AG04449 (cell line): ENCODE measurements around a stretch of chr2.

DNA sequence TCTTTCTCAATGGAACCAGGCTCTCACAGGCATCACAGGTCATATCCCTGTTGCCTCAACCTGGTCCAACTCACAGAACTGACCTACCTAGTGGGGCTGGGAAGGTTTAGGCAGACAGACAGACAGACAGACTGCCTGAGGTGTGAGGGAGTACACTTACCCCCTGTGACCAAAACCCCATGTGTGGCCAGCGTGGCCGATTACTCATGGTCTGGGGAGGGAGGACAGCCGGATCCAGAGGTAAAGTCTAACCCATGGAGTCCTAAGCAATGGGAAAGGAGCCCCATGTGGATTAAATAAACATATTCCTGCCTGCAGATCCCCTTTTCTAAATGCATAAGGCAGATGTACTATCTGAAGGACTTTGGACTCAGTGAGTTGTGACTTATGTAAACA, 58.2 kb downstream of the BCL2L11 start:
- RRBS: no CpG with 5 or more reads among the region's 3 CpGs

- RRBS: no CpG with 5 or more reads among the region's 4 CpGs
These were observed 293.2 kb downstream of the BCL2L11 start for GRCh38 chr2:111414030-111414235.

DNA sequence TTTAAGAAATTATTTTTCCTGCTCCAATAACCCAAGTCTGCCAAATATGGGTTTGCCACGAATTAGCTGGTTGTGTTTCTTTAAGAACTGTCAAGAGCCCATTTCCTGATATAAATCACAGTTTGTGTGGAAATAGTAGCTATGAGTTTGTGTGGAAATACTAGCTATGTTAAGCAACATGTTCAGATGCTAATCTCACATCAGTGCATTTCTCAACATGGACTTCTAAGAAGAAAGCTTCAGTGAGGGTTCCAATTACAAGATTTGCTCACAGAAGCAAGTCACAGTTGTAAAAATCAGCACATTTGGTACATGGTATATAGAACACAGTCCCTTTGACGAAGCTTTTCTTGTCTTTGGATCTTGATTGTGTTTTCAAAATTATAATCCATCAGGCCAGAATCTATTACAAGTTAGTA, 259.2 kb downstream of the ANAPC1 start:
- RRBS: no CpG with 5 or more reads among the region's 2 CpGs

DNA sequence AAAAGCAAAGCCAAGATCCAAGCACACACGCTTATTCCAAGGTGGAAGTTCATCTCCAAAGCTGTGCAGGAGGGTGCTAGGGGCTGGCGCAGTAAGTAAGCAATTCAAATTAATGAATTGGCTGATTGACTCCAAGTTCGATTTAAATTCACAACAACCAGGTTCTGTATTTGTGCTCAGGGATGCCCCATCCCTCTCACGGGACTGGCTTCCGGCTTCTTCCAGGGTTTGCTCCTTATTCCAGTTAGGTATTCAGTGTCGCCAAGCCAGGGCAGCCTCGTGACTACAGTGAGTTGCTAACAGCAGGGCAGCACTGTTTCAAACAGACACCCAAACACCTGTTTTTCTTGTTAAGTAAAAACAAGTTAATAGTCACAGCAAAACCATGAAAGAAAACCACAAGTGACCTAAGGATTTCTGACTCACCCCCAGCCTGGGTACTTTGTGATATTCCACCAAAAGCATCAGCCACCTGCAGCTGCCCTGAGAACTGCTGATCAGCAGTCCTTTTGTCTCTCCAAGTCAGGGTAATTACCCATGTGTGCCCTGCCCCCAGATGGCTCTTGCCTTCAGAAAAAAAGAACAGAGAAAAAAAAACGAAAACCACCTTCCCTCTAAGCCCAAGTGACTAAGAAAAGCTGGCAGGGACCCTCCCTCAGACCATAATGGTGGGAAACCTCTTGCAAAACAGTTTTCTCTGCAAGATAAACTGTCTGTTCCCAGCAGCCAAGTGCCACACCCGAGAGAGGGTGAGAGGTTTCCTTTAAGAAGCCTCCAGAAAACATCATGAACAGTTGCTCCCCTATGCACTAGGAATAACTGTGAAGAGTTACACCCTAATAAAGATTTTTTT, 178.2 kb downstream of the ANAPC1 start:
- RRBS: no CpG with 5 or more reads among the region's 9 CpGs

DNA sequence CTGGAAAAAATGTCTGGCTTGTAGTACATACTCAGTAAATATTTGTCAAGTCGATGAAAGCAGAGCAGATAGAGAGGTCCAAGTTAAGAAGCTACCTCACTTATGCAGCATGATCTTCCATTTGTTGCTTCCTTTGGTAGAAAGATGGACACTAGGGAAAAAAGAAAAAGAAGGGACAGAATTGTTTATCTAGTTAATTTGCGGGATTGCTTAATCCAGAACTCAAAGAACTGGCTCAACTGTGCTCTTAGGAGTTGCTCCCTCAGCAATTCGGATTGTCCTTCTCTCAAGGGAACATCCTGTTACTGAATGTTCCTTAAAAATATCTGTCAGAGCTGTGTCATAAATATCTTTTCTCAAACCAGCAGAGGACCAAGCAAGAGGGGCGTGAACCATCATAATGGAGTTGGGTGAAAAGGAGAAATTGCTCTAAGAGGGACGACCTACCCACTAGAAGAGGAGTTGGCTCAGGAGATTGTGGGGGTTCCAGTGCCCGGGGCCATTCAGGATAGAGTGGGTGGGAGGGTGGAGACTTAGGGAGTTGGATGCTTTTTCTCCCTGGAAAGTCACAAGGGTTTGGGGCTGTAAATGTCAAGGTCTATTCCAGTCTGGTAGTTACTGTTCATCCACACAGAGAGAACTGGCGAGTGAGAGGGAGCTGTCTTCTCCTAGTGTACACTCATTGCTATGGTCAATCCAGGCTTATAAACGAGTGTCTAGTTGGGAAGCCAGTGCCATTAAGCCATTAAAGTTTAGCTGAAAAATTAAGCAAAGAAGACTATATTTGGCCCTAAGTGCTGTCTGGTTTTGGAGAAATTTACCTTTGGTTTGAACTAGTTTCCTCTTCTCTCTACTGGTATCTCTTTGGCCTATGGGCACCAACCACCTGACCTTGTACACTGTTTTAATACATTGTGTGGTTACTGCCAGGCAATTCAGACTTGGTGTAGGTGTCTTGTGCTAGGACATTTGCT, 59.6 kb downstream of the MERTK start:
- RRBS: no CpG with 5 or more reads among the region's 8 CpGs

- RRBS: no CpG with 5 or more reads among the region's 3 CpGs
These were observed 22.2 kb upstream of the TMEM87B start for GRCh38 chr2:112032865-112033317.

GRCh38 chr2:112056256-112056709, 1.2 kb downstream of the TMEM87B start:
- RRBS: 3% methylated on average over 1 of the region's 6 CpGs

DNA sequence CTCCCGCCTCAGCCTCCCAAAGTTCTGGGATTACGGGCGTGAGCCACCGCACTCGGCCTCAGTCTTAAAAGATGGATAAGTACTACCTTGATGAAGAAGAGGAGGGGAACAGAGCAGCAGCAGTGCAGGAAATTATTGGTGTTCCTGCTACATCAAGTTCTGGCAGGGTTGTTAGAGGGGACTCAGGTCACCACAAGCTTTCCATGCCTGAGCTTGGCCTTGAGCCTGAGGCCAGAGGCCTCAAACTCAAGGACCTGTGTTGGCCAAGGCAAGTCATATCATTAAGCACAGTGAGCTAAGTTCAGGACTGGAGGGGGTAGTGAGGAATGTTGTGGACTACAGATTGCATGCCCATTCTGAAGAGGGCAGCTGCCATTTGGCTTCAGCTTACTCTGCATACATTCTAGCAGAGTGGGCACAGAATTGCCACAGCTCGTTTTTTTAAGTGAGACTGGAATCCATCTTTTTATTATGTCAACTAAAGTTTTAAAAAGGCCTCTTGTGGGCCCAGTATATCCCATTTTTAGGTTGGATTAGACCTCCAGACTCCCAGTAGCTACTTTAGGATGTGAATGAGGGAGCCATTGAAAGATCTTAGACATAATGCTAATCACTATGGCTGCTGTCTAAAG, 3.1 kb downstream of the TMEM87B start:
- RRBS: no CpG with 5 or more reads among the region's 6 CpGs

GRCh38 chr2:112222048-112222627, 32.7 kb downstream of the ZC3H8 start:
- RRBS: no CpG with 5 or more reads among the region's 1 CpG

DNA sequence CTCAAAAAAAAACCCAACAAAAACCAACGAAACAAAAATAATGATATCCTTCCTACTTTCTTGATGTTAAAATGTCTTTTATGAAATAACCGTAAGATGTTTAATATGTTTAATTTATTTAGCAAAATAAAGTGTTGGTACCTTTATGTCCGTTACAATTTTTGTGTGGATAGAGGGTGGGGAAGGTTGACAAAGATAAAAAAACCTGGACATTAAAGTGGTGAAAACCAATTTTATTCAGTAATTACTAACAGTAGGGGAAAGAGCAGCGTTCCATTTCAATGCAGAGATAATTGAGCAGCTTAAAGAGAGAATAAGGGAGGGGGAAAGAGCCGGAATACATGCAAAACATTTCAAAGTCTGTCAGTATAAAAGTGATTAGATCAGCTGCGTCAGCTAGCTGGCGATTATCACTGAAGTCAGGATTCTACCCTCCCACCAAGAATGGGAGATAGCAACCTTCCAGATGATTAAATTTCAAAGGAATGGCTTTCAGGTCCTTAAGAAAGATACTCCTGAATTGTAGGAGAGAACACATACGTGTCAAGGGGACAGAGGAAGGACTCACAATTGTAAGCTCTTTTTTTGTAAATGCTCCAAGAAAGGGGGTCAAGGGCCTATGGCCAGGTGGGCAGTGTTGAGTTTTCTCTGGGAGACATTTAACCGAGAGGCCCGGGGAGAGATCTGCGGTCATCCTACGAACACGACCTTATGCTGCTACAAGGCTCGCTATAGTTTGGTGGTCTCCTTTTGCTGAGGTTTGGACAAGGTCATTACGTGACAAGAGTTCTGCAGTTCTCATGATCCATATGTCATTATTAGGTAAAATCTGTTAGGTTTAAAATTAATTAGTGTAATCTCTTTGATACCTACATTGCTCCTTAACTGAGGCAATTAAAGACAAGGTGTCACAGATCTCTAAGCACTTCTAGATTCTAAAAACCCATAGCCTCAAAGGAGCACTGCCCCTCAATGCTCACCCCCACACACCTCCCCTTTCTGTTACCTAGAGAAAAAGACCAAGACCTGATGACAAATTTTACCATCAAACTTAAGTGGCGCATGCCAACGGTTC, 2.6 kb upstream of the ZC3H6 start:
- RRBS: no CpG with 5 or more reads among the region's 17 CpGs

GRCh38 chr2:112299580-112299983, 24.2 kb downstream of the ZC3H6 start:
- RRBS: no CpG with 5 or more reads among the region's 5 CpGs

DNA sequence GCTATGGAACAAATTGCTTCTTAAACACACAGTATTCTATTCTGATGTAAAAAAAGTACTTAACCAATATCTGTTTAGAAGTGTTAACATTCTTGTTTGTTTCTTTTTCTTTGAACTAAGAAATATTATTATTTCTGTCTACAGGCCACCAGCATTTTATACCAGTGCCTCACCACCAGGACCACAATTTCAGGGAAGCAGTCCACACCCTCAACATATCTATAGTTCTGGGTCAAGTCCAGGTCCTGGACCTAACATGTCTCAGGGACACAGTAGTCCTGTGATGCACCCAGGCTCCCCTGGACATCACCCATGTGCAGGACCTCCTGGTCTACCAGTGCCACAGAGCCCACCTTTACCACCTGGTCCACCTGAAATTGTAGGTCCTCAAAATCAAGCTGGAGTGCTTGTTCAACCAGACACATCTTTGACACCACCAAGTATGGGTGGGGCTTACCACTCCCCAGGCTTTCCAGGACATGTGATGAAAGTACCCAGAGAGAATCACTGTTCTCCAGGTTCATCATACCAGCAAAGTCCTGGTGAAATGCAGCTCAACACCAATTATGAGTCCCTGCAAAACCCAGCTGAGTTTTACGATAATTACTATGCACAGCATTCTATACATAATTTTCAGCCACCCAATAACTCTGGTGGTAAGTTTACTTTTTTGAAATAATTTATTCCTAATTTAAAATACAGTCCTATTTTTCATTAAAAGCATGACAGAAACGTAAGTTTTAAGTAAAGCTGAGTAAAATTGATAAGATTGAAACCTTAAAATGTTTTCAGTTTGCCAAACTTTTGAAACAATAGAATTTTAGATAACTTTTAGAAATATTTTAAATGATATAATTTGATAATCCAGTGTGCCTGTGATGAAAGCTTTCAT, 48.9 kb downstream of the ZC3H6 start:
- RRBS: no CpG with 5 or more reads among the region's 2 CpGs

GRCh38 chr2:112389838-112390325, 43.6 kb downstream of the RGPD8 start:
- RRBS: no CpG with 5 or more reads among the region's 7 CpGs

DNA sequence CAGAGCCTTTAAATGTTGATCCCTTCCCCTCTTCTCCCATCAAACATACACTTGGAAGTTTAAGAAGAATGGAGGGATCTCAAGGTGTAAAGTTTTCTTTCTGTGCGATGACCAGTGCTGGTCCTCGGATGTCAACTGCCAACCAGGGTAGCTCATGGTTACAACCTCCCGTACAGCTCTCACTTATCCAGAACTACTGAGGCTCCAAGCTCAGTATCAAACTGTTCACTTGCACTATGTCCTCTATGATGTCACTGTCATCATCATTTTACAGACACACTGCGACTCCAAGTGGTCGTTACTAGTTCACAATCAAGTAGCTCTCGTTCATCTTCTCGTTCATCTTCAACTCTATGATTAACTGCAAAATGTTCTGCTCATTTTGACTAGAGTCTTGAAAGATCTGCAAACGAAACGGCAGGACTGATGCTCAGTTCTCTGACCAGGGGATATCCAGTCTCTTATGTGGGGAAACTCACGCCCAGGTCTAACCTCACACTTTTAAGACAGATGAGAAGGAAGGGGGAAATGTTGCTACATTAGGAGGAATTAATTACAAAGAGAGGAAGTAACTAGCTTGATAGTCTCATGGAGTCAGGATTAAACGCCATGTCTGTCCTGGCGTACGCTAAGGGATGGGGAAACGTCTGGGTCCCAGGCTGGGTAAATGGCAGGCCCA, 929 bp upstream of the CHCHD5 start:
- RRBS: no CpG with 5 or more reads among the region's 14 CpGs

GRCh38 chr2:112606705-112606970, 22.2 kb downstream of the CHCHD5 start:
- RRBS: no CpG with 5 or more reads among the region's 2 CpGs

GRCh38 chr2:112652423-112653221, 6.9 kb downstream of the SLC20A1 start:
- RRBS: no CpG with 5 or more reads among the region's 5 CpGs

DNA sequence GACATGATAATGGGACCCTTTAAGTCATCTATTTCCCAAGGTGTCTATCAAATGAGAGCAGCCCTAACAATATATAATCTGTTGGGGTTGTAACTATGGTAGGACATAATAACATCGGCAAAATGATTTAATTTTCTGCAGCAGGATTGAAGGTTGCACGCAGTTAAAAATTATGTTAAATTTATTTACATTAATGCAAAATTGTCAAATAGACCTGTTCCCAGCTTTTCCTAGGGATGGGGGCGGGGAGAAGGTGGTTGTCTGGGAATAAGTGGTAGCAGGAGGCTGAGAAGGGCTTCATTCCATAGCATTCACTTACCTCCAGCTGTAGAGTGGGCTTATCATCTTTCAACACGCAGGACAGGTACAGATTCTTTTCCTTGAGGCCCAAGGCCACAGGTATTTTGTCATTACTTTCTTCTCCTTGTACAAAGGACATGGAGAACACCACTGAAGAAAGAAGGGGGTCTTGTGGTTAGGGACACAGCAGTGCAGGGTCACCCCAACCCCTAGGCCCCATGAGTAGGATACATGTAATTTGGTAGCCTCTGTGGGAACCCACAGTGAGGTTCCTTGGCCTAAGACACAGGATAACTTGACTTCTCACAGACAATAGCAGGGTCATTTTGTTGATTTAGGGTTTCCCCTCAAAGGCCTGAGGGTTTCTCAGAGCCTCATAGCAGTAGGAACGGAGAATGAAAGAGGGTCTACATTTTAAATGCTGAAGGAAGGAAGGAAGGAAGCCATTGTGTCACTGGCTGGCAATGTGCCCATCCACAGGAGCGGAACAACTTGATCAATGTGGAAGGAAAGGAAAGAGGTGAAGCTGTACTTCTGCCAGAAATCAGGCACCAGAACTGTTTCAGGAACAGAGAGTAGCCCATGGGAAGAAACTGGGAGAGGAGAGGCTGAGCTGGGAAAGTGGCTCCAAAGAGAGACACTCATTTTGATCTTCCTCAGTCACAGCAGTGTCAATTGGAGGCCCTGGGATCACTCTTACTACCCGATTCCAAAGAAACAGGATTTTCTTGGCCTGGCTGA, 5.3 kb downstream of the IL1B start:
- RRBS: no CpG with 5 or more reads among the region's 7 CpGs

GRCh38 chr2:113111599-113112394, 15.6 kb upstream of the IL1RN start:
- RRBS: no CpG with 5 or more reads among the region's 8 CpGs

- RRBS: no CpG with 5 or more reads among the region's 15 CpGs
These were observed 8.7 kb upstream of the PSD4 start for GRCh38 chr2:113164782-113165793.

DNA sequence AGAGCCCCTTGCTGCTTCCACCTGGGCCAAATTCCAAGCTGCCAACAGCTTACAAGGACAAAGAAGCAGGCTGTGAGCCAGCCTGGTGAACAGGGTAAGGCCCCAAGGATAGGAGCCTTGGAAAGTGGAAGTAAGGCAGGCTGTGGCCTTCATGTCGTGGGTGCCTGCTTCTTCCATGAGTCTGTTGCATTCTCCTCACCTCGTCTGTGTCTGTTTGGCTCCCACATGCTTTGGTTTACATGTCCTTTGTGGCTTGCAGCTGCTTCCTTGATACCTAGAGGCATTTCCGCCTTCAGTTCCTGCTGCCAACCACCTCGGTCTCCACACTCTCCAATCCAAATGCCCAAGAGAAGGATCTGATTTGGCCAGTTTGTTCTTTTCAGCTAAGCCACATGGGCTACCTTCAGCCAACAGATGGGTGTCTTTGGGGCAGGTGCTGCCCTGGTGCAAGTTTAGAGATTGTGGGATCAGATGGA, 8.0 kb downstream of the PSD4 start:
- RRBS: no CpG with 5 or more reads among the region's 4 CpGs